Peripheral blood mononuclear cell (primary cell): ENCODE data around the genes ZNF736, GUSB and RABGEF1.

DNA sequence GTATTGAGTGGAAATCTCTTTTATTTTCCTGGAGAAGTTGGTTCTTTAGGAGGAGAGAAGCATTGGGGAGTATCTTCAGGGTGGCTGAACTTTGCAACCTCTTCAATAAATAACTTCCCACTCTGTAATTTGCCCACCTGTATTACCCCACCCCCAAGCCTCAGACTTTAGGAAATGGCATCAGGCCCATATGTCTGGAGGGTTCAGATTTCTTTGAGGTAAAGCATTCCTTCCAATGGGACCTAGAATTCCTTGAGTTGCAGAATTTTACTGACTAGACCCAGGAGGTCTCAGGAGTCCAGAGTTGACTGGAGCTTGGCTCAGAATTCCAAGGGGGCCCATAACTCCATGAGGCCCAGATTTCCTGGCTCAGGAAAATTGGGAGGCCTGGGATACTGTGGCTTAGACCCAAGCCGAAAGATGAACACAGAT lies 518.5 kb upstream of the ZNF722 start:
- PRO-cap, 8 experiments: no peak in any of the 8 experiments

DNA sequence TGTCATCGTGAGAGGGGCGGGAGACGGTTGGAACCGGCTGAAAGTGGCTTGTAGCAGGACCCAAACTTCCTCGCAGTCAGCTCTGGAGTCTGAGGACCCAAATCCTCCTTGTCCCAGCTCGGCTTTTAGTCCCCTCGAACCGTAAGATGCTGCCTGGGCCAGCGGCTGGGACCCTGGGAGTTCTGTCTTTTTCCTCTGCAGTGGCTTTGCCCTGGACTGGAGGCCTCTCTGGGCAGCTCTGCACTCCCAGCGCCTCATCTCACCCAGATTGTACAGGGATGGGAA lies 308 bp downstream of the ZNF722 start:
- PRO-cap, 8 experiments: no peak in any of the 8 experiments

DNA sequence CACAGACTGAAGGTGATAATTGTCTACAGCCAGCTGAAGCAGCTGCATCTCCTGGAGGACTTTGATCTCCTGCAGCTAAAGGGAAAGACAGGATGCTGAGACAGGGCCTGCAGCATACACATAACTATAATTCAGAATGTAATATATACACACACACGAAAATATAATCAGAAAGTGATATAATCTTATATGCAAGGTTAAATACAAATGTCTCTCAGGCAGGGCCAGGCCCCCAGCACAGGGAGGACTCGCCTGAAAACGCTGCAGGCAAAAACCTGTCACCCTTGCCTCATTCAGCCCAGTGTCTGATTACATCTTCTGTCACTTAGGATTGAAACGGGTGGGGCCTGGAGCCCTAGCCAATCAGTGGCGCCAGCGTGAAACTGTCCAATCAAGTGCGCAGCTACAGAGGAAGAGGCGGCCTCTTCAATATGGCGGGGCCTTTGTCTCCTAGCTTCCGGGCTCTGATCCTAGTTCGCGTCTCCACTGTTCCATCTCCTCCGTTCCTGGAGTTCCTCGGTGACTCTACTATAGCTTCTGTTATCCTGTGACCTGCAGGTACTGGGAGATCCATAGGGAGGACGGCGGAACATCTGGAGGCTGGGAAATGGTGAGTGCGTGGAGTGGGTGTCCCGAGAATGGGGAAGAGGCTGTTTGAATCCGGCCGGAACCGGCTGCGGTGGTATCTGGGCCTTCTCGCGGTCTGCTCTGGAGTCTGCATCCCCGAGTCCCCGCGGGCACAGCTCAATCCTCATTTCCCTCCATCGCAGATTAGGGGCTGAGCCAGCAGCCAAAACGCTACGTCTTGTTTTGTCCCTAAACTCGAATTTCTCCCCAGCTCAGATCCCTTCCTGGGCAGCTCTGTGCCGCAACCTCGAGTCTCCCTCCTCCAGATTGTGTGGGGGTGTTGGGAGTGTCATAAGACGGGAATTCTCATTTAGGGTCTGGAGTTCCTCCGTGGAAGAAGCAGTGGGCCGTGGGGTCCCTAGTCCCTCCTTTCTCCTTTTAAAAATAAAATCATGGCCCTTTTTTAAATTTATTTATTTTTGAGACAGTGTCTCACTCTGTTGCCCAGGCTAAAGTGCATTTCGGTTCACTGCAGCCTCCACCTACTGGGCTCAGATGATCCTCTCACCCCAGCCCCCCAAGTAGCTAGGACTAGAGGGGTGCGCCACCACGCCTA lies at the start of gene ZNF736:
Gene ZNF736, plus strand, starts transcription at position 418 of the 1,183 bp plus-strand sequence.
- PRO-cap, 8 experiments: peak in 8 of 8 experiments; most common plus-strand start position 473 of the sequence (in 8); most common minus-strand start position 307 of the sequence (in 8)

DNA sequence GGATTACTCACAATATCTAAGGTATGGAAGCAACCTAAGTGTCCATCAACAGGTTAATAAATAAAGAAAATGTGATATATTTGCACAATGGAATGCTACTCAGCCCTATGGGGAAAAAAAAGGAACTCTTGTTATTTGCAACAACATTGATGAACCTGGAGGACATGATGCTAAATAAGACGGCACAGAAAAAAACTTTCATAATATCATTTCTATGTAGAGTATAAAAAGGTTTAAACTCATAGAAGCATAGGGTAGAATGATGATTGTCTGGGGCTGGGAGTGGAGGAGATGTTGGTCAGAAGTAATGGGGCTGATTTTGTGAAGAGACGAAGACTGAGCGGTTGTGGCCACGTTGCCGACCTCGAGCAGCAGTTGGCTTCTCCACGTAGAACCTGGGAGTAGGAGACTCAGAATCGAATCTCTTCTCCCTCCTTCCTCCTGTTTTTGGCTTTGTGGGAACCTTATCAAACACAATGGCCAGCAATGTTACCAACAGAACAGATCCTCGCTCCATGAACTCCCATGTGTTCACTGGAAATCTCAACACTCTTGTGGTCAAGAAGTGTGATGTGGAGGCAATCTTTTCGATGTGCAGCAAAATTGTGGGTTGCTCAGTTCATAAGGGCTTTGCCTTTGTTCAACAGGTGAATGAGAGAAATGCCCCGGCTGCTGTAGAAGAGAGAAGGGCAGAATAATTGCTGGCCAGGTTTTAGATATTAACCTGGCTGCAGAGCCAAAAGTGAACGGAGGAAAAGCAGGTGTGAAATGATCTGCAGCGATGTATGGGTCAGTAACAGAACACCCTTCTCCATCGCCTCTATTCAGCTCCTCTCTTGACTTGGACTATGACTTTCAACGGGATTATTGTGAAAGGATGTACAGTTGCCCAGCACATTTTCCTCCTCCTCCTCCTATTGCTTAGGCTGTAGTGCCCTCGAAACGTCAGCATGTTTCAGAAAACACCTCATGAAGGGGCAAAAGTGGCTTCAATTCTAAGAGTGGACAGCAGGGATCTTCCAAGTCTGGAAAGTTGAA lies 62.2 kb downstream of the ZNF680 start:
- PRO-cap, 8 experiments: peak in 5 of 8 experiments; most common plus-strand start position 317 of the sequence (in 3)

GRCh38 chr7:64709559-64710225 lies 43.8 kb downstream of the ZNF107 start:
- PRO-cap, 8 experiments: no peak in any of the 8 experiments

- PRO-cap, 8 experiments: peak in 2 of 8 experiments; most common plus-strand start chr7:64804062 (in 1)
Measured at GRCh38 chr7:64803789-64804402, 9.7 kb downstream of the ZNF138 start.

GRCh38 chr7:65007094-65007427 lies 574 bp upstream of the ERV3-1 start:
- PRO-cap, 8 experiments: no peak in any of the 8 experiments

- PRO-cap, 8 experiments: peak in 8 of 8 experiments; most common plus-strand start chr7:65038192 (in 7)
Measured at GRCh38 chr7:65037867-65038735, 31.6 kb upstream of the ERV3-1 start.

GRCh38 chr7:65981563-65982502 lies at the start of gene GUSB:
Gene GUSB, minus strand, starts transcription at chr7:65982213.
- PRO-cap, 8 experiments: peak in 8 of 8 experiments; most common plus-strand start chr7:65982028 (in 4); most common minus-strand start chr7:65982213 (in 8)

GRCh38 chr7:66190087-66190502 lies 15.0 kb upstream of the TPST1 start:
- PRO-cap, 8 experiments: no peak in any of the 8 experiments

DNA sequence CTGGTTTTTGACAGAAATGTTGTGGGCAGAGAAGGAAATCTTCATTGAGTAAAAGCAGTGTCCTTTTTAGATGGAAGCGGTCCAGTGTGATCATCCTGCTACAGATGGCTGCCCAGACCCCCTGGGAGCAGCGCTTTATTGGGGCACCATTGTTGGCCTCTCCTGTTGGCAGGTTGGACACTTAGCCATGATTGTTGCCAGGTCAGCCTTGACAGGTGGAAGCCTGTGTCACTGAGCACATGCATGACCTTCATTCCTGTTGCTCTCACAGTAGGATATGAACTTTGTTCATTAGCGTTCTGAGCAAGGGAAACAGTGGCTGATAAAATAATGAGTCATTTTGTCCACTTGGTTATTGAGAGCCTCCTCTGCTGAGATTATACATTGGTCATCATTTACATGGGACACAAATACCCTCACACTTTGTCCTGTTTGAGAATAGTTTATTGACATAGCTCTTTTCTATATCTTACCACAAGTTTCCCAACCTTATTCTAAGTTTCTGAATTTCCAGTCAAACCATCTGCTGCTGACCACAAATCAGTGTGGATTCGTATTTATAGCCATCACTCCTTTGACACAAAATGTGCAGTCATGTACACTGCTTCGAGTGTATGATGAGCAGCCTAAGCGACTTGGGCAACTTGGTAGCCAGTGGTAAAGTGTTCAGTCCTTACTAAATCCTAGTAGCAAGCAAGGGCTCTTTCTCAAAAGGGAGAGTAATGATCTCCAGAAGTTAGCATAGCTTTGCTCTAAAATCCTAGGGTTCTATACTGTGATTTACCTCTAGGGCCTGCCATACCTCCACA lies 102.6 kb downstream of the TPST1 start:
- PRO-cap, 8 experiments: no peak in any of the 8 experiments

DNA sequence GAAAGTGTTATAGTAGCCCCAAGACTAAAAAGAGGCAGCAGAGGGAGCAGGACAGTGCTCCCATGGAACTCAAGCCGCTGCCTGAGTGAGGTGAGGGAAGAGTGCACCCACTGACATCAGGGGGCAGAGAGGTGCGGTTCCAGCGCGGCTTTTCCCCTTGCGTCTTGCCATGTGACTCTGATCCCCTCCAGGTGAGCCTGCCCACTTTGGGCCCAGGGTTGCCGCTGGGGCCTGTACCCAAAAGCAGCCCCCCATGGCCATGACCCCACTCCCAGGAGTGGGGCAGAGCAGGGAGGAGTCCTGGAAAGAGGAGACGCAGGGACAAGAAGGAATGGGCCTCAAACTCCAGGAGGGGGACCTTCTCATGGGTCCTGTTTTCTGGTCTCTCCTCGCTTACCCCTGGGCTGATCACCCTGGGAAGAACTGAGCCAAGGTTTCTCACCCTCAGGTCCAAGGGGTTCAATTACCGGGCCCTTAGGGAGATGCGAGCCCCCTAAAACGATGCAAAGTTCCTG lies 136.2 kb upstream of the KCTD7 start:
- PRO-cap, 8 experiments: peak in 2 of 8 experiments; most common minus-strand start position 359 of the sequence (in 2)

DNA sequence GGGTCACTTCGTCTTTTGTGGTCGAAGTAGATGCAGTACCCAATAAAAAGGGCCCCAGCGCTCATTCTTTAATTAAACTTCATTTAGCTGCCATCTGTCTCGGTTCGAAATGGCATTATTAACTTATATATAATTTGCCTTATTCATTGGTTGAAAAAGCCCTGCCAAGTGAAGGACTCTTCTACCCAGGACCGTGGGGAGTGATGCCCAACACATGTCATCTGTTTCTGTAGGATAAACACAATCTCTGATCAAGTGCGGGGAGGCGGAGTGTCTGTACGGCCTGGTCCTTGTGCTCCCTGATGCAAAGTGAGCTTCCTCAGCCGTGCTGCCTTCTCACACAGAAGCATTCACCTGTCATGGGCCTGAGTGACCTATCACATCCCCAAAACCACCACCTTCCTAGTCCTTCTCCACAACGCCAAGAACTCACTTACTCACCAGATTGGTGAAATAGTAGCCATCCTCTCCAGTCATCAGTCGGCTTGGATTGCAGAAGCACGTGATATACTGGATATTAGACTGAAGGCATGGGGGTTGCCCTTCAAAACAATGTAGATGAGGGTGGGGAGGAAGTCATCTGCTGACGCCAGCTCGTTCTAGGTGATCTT lies 74.4 kb upstream of the KCTD7 start:
- PRO-cap, 8 experiments: no peak in any of the 8 experiments

GRCh38 chr7:66580375-66580819 lies 48.3 kb upstream of the KCTD7 start:
- PRO-cap, 8 experiments: peak in 4 of 8 experiments; most common minus-strand start chr7:66580521 (in 4)

- PRO-cap, 8 experiments: no peak in any of the 8 experiments
Measured at GRCh38 chr7:66678679-66679387, 50.2 kb downstream of the KCTD7 start.

GRCh38 chr7:66682327-66683069 lies 53.8 kb downstream of the KCTD7 start:
- PRO-cap, 8 experiments: peak in 7 of 8 experiments; most common plus-strand start chr7:66682456 (in 5); most common minus-strand start chr7:66682399 (in 7)

DNA sequence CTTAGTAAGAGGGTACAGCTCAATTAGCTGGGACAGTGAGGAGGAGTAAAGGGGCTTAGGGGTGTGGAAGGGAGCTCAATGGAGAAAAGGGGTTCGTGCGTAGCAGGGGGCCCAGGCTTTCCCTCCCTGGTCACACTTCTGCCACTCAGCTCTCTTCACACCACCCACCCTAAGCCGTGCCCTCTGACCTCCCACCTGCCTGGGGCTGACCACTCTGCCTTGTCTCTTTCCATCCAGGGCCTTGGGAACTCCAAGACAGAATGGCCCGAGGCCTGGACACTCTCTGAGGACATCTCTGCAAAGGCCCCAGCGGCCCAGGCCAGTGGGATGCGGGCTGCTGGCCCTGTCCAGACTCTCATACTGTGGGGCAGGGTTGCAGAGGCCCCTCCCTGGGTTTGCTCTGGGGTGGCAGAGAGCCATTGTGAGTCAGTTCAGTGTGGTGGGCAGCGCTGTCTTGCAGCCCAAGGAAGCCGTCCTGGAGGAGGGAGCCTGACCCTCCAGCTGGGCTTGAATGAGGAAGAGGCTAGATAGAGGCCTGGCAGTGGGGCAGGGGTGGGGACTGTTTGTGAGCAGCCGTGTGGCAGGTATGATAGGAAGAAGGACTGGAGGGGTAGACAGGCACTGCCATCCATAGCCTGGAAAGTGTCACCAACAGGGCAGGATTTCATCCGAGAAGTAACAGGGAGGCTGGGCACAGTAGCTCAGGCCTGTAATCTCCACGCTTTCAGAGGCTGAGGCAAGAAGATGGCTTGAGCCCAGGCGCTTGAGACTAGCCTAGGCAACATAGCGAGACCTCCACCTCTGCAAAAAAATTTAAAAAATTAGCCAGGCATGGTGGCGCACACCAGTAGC lies 39.8 kb upstream of the RABGEF1 start:
- PRO-cap, 8 experiments: no peak in any of the 8 experiments

GRCh38 chr7:66739983-66740846 lies at the start of gene RABGEF1:
Gene RABGEF1, plus strand, starts transcription at chr7:66740733.
- PRO-cap, 8 experiments: peak in 8 of 8 experiments; most common plus-strand start chr7:66740733 (in 8); most common minus-strand start chr7:66740464 (in 8)

- PRO-cap, 8 experiments: peak in 4 of 8 experiments; most common plus-strand start chr7:66759134 (in 1); most common minus-strand start chr7:66758976 (in 4)
Measured at GRCh38 chr7:66758847-66759651, 18.5 kb downstream of the RABGEF1 start.

GRCh38 chr7:67024703-67025189 lies 28.1 kb downstream of the TYW1 start:
- PRO-cap, 8 experiments: no peak in any of the 8 experiments